Non-pigmented ciliary epithelial cell (primary cell): ENCODE data around the gene ETS2.

DNA sequence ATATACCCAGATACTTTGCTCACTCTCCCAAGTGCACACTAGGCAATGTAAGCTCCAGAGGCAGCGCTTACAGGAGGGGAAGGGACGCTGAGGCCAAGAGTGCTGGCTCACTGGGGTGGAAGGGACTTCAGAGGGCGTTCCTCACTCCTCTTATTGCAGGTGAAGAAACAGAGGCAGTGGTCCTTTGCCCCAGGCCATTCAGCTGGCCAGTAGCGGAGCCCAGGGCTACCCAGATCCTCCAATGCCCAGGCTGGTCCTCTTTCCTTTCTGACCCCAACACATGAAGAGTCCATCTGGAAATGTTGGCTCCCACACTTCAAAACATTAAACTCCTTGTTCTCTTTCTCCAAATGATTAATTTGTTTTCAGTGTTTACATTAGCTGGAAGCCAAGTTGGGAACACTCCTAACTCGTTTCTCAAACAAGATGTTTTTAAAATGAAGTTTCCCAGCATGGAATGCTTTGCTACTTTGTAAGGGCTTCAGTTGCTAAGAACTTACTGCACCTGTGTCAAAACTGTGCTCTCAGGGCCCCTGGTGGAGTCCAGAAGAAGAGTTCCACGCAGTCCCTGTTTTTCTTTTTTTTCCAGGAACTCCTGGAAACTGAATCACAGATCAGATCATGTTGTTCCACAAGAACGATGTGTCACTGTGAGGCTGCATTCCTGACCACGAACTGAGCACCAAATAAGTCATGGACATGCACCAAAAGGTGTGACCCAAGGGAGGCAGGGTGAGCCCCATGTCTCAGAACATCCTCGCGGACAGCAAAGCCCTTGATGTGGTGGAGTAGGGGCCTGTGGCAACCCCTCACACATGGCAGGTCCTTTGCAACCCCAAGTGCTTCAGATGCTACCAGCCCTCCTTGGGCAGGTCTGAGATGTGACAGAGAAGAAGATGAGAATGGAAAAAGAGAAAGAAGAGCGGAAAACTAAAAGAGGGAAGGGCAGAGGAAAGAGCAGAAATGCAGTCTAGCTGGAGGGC lies 257.4 kb downstream of the KCNJ6 start:
- RRBS, result no CpG with 5 or more reads among the region's 11 CpGs

DNA sequence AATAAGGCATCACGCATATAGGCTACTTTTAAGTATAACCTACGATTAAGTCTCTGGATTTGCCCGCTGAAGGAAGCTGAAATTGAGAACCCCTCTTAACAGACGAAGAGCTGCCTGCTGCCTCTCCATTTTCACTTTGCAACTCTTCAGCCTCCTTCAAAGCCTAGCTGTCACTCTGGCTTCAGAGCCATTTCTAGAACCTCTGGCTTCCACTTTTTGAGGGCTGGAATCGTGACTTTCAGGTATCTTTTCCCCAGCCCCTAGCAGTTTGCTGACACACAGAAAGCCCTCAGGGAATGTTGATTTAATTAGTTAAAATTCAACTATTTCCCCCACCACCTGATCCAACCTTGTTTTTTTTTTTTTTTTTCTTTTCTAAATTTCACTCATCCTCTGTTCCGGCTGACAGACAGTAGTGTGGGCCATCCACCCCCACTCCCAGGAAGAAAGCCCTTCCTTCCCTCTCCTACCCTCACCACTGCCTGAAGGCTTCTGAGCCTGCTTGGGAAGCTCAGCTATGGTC lies 29.6 kb downstream of the KCNJ6 start:
- RRBS, result no CpG with 5 or more reads among the region's 6 CpGs

- RRBS, result no CpG with 5 or more reads among the region's 4 CpGs
Observed at GRCh38 chr21:38273999-38274549, 17.3 kb downstream of the KCNJ15 start.

DNA sequence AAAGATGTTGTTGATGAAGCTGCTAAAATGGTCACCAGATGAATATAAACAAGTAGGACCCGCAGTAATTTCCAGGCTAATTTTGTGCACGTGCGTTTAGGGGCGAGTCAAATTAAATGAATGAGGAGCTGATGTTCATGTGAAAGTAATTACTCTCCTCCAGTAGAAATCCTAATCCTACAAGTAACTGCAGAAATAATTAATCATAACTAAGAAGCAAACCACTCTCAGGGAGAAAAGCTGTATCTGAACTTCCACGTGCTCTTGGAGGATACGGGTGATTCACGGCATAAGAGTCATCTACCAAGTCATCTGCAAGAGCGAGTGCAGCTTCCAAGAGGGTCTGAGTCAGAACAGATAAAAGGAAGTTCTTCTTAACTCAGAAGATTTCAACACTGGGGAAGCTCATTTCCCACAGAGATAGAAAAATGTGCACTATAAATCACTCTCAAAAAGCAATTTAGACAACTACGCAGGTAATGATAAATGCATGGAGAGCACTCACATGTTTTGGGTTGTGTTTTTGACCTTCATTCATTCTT lies 20.6 kb downstream of the KCNJ15 start:
- RRBS, result no CpG with 5 or more reads among the region's 9 CpGs

GRCh38 chr21:38414015-38414367 lies 84.3 kb downstream of the ERG start:
- RRBS, result no CpG with 5 or more reads among the region's 2 CpGs

DNA sequence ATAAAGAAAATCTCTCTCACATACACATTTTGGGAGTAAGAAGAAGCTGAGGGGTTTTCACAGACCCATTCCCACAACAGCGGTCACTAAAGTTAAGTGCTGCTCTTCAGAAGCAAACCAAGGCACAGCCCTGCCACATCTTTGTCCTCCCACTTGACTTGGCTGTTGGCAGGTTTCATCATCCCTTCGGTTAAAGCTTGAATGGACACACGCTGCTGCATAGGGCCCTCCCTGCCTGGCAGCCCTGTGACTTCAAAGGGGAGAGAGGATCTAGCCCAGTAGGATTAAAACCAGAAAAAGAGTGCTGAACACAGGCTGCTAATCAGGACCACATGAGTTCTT lies 49.7 kb downstream of the ERG start:
- RRBS, result no CpG with 5 or more reads among the region's 3 CpGs

DNA sequence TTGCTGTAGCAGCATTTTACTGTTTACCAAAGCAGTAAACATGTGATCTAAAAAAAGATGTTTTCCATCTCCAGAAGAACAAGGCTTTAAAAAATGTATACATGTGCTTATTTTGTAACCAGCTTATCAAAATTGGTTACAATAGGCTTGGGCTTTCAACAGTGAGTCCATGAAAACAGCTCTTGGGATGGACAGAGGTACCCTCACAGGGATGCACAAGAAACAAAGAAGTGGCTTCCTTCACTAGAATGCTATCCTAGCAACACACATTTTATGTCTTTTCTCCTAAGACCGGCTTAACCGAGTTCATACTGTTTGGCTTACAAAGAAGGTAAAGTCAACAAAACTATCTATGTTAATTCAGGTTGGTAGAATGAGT lies 9.1 kb downstream of the ERG start:
- RRBS, result no CpG with 5 or more reads among the region's 2 CpGs

DNA sequence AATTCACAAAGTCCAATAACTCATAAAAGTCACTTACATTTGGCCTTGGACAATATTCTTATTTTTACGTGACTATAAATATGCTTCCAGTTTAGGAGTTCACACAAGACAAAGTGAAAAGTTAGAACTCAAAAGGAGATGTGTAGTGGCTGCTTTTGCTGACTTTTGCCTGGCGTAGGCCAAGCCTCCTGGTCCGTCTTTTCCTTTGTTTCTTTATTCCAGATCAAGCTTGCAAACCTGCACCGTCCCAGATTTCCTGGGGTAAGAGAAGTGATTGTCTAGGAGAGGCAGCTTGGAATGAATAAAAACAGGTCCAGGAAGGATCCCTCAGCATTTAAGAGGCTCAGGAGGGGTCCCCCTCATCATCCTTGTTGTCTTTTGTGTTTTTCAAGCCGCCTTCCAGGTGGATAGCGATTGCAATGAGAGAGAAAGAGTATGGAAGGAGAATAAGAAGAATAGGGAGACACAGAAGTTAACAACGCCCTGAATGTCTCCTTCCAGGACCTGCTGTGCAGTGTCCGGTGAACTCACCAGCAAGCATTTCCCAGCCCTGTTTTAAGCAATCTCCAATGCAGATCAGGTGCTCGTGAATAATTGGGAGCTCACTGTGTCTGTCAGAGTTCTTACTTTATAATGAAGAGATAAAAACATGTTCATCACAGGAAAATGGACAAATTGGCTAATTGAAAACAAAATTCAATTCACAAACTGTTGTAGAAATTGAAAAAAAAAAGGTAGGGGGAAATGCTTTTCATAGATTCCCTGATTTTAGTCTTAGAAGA lies 8.6 kb downstream of the ERG start:
- RRBS, result no CpG with 5 or more reads among the region's 9 CpGs

- RRBS, result no CpG with 5 or more reads among the region's 11 CpGs
Observed at GRCh38 chr21:38490588-38491062, 7.7 kb downstream of the ERG start.

DNA sequence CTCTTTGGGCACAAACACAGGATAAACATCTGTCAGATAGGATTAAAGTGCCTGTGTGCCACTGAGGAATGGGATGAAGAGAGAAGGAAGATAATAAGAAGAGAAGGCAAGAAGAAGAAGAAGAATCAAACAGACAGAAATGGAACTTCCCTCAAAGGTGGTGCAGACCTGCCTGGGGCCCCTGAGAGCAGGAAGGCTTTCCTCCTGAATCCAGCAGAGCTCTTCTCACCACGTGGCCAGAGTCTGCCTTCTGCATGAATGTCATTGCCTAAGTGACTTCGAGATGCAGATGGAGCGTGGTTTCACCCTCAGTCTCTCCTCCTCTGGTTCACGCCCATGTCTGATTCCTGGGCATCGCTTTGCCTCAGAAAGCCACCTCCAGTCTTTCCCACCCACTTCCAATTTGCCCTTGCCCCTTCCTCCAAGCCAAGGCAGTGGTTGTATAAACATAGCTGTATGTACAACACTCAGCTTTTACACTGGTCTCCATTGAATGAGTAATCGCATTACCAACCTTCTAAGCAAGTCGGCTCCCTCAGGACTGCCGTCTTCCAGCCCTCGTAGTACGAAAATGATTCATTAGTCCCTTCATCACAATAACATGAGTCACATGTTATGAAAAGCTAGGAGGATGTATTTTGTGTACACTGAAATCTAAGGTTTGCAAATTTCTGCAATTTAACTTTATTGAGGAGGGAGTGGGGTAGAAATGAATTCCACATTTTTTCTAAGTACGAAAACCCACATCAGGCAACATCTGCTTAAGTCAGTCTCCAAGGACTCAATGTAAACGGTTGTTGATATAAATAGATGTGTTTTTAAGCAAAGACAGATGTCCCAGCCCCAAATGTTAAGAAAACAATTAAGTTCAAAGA lies 32.6 kb upstream of the ETS2 start:
- RRBS, result no CpG with 5 or more reads among the region's 12 CpGs

DNA sequence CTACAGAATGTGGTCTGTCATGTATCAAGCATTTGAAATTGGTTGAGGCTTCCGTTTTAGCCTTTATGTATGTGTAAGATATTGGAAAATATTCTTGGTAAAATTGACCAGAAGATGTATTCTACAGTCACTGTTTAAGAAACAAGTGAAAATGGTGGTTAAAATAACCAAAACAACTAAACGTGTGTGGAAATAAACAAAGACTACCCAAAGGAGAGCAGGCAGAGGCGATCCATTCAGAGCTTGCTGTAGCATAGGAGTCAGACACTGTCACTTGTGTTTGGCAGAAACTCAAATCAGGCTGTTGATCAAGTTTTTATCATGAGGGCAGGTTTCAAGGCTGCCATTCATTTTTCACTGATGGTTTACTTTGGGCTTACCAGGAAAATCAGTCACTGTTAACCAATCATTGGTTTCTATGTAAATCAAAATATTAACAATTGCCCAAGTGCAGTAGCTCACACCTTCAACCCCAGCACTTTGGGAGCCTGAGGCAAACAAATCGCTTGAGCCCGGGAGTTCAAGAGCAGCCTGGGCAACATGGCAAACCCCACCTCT lies 21.3 kb upstream of the ETS2 start:
- RRBS, result no CpG with 5 or more reads among the region's 5 CpGs

DNA sequence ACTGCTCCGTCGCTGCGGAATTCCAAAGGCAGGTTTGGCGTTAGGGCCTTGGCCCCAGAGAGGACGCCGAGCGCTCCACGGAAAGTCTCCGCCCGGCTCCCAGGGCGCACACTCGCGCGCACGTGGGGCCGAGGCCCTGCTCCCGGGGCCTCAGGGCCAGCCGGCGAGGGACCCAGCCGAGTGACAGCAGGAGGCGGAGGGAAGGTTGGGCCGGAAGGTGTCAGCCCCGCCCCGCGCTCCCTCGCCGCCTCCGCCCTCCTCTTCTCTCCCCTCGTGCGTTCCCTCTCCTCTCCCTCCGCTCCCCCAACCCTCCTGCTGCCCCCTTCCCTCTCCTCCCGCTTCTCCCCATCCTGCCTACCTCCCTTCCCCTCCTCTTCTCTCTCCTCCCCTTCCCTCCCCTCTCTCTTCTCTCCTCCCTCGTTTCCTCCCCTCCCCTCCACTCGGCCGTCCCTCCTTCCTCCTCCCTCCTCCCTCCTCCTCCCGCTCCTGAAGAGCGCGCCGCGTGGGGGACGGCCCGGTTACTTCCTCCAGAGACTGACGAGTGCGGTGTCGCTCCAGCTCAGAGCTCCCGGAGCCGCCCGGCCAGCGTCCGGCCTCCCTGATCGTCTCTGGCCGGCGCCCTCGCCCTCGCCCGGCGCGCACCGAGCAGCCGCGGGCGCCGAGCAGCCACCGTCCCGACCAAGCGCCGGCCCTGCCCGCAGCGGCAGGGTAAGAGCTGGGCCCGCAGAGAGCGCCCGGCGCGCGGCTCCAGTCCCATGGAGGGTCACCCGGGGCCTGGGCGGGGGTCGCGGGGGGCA lies at the start of gene ETS2:
ETS2 (plus strand) TSS at position 517 of the 797 bp plus-strand sequence.
- RRBS, result 2% methylated on average over 39 of the region's 79 CpGs

- RRBS, result 2% methylated on average over 27 of the region's 75 CpGs
Observed at GRCh38 chr21:38806210-38807245, 799 bp downstream of the ETS2 start.

DNA sequence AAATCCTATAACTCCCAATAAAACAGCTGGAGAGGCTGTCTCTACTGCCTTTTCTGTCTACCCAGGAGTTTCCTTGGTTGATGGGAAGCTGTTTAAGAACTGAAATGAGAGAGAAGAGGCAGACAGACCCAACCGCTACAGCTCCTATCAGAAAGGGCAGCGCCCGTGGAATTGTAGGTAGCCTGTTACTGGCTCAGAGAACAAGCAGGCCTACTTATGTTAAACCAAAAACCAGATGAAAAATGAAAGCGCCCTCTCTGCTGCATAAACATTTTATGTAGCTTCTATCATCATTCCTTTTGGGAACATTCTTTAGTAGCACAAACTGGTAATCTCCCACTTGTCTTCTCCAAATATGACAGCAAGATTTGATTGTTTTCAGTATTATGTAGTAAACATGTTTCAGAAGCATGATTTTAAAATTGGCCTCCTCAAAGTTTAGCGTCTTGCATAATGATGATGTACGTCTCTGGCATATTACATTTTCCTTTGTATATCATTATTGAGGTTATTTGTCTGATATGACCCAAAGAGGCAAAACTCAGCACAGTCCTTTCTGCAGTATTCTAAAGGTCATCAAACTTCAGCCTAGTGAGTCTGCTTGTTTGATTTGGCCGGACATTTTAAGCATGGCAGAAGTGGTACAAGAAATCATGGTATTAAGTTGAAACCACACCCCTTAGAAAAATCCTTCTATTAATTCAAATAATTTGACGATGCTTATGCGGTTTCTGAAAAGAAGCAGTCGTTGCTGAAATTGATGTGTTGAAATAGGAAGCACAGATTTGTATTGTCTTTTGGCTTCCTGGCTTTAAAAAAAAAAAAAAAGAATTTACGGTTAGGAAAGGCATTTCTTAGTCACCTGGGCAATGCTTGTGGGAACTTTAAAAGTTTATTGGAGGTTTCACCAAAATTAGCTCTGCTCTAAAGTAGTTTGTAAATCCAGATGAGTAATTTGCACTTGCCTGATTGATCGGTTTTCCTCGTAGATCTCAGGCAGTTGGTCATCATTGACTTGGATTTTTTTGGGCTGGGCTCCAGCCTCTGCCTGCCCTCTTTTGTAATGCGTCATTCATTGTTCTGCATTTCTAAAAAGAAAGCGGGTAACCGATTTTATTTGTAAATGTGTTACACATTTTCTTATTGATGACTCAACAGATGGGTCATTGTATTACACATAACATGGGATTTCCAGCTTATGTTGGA lies 5.0 kb downstream of the ETS2 start:
- RRBS, result no CpG with 5 or more reads among the region's 16 CpGs

- RRBS, result no CpG with 5 or more reads among the region's 2 CpGs
Observed at GRCh38 chr21:38815182-38815438, 9.4 kb downstream of the ETS2 start.

DNA sequence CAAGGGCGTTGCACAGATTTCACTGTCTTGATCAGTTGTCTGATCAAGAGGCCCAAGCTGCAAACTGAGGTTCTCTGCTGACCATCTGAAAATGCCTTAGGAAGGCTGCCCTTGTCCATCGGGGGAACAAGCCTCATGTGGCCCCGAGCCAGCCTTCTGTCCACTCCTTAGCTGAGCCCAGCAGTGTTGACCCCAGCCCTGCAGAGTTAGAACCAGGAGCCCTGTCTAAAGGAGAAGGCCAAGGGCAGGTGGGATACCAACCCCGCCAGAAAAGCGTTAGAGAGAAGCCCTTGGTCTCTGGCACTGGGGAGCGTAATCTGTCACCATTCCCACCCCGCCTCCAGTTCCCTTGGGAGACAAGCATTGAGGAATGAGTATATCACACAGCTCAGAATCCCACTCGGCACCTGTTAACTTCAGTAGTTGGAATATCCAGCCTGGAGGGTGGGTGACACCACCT lies 16.2 kb downstream of the ETS2 start:
- RRBS, result no CpG with 5 or more reads among the region's 8 CpGs

GRCh38 chr21:38948608-38949351 lies 143.1 kb downstream of the ETS2 start:
- RRBS, result no CpG with 5 or more reads among the region's 4 CpGs

DNA sequence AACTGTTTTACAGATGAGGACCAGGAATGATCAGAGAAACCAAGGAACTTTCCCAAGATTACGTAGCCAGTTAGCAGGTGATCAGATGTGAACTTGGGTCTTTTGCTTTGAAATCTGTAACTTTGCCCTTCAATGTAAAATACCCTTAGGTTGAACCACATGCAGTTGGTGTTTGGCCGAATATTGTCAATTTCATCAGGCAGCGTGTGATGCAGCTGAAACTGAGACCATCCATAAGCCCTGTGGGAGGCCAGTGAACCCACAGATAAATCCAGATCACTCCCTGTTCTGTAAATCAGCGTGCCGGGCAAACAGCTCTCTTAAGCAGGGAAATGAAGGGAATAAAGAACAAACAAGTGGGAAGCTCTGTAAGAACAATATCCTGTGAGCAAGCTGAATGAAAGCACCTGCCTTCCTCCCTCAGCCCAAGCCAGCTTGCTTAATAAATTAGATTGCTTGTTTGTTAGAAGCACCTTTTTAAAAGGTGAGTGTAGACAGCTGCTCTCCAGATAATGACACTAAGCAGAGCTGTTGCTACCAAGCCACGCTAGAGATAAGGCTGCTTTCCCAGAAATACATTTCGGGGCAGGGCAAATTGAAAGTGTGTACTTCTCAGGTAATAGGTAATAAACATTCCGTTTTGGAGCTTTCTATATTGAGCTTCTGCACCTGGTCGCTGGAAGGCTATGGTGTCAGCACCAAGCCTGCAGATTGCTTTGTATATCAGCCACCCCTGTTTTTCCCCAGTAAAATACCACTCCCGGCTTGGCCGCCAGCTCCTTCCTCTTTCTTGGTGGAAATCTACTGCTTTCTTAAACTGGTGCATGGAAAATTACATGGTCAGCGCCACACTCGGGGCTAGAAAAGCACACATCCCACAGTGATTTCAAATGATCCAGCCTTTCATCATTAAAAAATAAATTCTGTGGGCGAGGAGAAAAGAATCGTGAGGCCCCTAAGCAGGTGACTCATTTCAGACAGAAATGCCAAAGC lies 151.1 kb downstream of the ETS2 start:
- RRBS, result no CpG with 5 or more reads among the region's 15 CpGs

DNA sequence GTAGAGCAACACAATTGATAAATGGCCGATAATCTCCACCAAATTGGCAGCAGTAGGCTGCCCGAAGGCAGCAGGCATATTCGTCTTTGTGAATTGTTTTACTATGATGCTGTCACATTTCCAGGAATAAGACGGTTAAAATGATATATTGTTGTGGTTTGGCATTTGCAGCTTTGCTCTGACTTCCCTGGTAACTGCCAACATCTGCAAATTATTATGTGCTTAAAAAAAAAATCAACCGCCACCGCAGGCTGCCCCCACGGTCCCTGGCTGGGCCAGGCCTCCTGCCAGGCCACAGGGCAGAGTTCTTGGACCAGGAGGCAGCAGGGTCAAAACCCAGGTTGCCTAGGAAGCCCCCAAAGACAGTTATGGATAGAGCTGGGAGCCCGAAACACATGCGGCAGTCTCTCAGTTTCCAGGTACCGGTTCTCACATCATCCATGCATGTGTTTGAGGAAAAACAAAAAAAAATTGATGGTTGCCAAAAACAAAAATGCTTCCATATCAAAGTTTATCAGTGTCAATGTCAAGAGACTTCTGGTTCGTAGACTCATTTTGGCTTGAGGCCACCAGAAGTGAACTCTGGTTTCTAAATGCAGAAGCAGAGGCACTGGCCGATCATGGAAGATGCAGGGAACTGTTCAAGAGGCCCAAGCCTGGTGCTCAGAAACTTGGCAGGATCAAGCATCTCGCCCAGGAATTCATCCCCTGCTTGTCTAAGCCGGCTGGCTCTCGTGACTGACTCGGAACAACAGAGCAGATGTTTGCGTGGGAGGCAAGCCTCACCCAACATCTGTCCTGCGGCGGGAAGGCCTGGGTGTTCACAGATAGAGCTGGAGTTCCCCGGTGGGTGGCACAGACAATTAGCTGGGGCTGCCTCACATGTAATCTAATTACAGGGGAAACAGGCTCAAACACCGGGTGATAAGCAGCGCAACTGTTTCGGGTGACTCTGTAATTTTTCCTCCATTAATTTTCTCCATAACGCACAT lies 179.6 kb downstream of the ETS2 start:
- RRBS, result 4% methylated on average over 2 of the region's 24 CpGs

DNA sequence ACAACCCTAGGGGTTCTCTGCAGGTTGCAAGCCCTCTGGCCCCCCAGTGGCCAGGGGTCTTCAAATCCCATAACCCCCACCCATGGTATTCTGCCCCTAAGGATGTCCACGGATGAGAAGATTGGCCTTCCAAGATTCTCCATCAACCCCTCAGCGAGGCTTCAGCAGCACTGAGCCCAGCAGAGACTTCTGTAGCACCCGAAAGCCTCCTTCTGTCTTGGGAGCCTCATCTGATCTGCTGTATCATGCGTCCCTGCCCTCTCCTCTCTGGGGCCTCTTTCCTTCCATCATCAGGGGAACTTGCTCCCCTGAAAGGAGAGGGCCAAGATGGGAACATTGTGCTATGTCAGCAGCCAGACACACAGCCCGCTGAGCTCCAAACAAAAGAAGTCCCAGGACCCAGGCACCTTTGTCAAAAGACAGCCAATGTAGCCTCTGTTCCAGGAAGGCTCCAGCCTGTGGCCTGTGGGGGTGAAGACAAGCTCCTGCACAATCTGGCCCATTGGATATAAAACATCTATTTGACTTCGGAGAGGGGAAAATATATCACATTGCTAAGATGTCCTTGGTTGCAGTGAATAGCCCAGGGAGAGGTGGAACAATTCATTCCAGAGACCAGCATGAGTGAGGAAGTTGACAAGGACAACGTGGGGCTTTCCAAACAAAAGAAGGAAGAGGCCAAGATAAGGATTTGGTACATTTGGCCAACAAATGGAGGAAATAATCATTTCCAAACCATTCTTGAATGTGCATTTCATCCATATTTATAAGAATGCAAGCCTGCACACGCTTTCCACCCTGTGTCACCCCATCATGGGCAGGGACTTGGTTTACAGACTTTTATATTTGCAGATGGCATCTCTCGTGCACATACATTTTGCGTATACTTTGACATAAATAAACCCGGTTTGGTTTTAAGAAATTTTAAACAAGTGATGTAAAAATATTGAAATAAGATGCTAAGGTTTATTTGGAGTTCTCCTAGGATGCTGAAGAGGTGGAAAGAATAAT lies 186.9 kb downstream of the ETS2 start:
- RRBS, result no CpG with 5 or more reads among the region's 11 CpGs